ENCODE measurements around the gene TRAF6.

DNA sequence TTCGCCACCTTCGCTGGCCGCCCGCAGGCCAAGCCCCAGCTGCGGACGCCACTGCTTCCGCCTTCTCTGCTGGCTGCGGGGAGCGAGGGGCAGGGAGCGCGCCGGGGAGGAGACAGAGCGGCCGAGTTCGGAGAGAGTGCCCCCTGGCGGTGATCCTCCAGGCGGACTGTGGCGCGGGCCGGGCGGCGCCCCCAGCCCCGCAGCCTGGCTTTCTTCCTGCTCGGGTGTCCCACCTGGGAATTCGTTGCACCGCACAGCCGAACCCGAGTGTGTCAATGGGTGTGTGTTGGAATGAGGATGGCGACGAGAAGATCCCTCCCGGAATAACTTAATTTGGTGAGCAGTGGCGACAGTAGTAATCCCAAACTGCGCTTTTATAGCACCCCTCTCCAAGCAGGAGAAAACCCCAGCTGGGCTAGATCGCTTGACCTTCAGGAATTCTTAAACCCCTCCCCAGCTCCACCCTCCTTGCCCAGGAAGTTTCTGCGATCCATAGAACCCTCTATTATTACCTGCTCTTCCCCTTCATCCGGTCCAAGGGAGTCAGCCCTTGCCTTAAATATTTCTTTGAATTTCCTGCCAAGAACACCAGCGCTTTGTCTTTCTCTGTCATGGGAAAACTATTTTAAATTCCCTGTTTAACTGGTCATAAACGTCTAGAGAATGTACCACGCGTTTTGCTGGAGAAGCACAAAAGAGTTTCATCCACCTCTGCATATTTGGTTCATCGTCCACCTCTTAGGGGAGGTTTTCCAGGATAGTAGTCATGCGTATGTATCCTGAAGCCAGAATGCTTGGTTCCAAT is at the start of gene TRAF6:
TSS of gene TRAF6 (minus strand) at position 71 of the 805 bp plus-strand sequence.
- PRO-cap = bidirectional peak, plus-strand start at position 160 of the sequence, minus-strand start at position 68 of the sequence
- RAMPAGE, long total RNA = start-site peak on the minus strand centred at position 62 of the sequence, 19 bp wide, 166 and 159 reads in 2 replicates

- PRO-cap = no peak
- RAMPAGE, long total RNA = no peak
Measured at GRCh38 chr11:36511893-36512624, 2.0 kb upstream of the TRAF6 start.

DNA sequence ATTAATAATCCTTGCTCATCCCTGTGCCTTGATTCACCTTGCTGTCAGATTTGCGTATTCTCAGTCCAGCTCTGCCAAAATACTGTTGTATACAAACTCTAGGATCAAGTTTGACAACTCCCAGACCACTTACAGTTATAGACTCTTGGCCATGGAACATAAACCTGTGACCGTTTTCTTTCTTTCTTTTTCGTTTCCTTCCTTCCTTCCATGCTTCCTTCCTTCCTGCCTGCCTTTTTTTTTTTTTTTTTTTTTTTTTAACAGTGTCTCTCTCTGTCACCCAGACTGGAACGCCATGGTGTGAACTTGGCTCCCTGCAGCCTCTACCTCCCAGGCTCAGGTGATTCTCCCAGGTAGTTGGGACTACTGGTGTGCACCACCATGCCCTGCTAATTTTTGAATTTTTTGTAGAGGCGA is 2391.0 kb upstream of the RAG2 start:
- PRO-cap = no peak
- RAMPAGE, long total RNA = no peak

GRCh38 chr11:39753939-39754144 is 1705.6 kb downstream of the LRRC4C start:
- PRO-cap = no peak
- RAMPAGE, long total RNA = no peak

GRCh38 chr11:40453360-40453830 is 1006.1 kb downstream of the LRRC4C start:
- PRO-cap = no peak
- RAMPAGE, long total RNA = no peak

- PRO-cap = no peak
- RAMPAGE, long total RNA = no peak
Measured at GRCh38 chr11:43357855-43358677, 654 bp upstream of the TTC17 start.

DNA sequence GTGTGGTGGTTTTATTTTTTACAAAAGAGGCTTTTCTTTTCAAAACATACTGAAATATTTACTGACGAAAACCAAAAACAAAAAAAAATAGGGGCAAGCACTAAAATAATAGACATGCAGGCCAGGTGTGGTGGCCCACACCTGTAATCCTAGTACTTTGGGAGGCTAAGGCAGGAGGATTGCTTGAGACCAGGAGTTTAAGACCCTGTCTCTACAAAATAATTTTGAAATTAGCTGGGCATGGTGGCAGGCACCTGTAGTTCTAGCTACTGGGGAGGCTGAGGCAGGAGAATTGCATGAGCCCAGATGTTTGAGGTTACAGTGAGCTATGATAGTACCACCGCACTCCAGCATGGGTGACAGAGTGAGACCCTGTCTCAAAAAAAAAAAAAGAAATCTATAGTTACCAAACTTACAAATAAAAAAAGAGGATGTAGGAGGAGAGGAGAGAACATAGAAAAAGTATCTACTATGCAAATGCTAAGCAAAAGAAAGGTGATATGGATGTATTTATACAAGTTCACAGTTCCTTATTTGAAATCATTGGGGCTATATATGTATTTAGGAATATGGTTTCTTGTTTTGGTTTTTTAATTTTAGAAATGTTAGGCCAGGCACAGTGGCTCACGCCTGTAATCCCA is 25.2 kb downstream of the TTC17 start:
- PRO-cap = no peak
- RAMPAGE, long total RNA = no peak

- PRO-cap = no peak
- RAMPAGE, long total RNA = no peak
Measured at GRCh38 chr11:43577026-43577647, 103.4 kb upstream of the HSD17B12 start.

GRCh38 chr11:43697357-43698270 is 17.1 kb downstream of the HSD17B12 start:
- PRO-cap = no peak
- RAMPAGE, long total RNA = no peak

DNA sequence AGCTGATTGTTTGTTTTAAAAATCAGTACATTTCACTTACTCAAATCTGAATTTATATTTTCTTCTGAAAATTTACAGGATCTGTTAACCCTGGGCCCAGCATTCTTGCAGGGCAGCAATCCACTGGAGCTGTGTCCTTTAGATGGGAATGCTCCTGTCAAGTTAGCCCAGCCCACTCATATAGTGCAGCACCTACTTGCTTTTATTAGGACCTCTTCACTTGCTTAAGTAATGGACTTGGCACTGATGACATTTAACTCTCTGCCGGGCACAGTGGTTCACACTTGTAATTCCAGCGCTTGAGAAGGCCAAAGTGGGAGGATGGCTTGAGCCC is 89.6 kb downstream of the HSD17B12 start:
- PRO-cap = no peak
- RAMPAGE, long total RNA = no peak

- PRO-cap = bidirectional peak, plus-strand start at chr11:43923475, minus-strand start at chr11:43923230; bidirectional peak, plus-strand start at chr11:43924037, minus-strand start at chr11:43923858
- RAMPAGE, long total RNA = no peak
Measured at GRCh38 chr11:43922988-43924195, 19.0 kb upstream of the C11orf96 start.

DNA sequence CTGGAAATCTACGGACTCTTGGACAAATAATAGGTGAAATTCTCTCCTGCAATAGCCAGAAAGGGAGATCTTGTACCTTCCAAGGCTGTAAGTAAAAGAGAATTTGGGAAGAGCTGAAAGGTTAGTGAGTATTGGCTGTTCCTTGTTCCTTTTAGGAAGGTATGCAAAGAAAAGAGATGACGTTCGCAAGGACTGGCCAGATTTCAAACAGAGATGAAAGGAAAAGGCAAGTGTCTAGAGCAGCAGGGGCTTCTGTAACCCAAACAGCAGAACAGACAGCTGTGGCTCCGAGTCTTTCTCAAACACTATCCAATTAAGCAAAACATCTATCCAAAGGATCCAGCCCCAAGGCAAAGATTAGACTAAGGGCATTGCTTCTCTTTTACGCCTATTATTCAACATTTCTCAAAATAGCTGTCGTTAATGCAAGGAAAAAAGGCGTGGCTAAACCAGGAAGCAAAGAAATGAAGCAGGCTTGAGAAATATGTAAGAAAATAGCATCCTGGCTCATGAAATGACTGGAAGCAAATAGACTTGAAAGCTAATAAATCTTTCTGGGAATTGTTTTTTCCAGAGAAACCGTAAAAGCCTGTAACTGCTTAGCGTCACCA is 19.9 kb downstream of the C11orf96 start:
- PRO-cap = bidirectional peak, plus-strand start at position 510 of the sequence, minus-strand start at position 364 of the sequence
- RAMPAGE, long total RNA = no peak

DNA sequence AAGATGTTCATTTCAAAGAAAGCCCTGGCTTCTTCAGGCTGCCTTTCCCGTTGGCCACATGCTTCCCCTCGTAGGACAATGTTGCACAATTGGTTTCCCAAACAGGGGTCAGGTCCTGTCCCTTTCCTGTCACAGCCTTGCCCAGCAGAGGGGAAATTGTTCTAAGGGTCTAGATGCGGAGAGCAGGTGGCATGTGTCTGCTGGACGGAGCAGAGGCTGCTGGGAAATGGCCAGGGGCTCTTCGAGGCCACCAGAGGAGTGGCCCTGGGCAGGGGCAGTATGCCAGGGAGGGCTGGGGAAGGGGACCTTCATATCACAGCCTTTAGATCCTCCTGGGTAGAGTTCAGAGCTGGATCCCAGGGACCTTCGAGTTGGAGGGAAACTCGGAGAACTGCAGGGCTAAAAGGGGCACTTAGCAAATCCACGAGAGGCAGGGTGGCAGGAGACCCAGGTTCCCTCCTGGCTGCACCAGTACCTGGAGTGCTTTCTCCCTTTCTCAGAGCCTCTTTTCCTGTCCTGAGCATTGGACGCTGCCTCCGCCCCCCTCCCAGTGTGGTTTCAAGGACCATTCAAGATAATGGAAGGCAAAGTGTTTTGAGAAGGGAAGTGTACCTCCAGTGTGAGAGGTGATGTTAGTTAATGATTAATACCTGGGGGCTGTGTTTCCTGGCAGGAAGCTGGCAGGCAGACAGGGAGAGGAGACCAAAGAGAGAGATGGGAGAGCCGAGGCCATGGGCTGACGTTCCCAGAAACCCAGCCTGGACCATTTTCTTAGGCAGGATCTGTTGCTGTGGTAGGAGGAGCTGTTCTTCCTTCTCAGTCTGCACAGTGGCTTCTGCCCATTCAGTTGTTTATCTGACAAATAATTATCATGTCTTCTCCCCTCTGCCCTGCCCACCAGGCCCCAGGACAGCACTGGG is 42.5 kb downstream of the C11orf96 start:
- PRO-cap = no peak
- RAMPAGE, long total RNA = no peak

- PRO-cap = no peak
- RAMPAGE, long total RNA = no peak
Measured at GRCh38 chr11:43997252-43997570, 50.6 kb upstream of the ACCSL start.

DNA sequence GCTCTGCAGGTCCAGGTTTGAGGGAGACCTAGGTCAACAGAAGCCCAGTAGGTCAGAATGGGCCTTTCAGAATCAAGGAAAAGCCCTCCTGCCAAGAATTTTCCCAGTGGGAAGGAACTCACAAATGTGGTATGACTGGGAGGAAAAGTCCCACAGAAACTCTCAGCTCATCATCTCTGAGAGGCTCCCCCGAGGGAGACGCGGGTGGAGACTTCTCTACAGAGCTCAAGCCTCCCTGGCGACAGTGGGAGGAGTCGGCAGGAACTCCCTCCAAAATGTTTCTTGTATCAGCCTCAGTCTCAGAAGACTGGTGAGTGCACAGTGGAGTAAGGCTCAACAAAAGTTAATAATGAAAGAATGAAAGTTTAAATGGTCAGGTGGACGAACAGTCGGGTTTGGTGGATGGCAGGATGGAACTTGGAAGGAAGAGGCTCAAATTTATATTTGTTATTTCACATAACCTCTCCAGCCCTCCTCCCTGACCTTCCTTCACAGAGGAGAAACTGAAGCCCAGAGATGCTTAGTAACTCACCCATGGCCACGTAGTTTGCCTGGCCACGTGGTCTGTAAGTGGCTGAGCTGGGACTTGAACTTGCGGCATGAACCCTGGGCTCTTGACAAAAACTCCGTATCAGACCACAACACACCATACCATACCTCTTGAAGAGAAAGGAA is 14.9 kb upstream of the ACCSL start:
- PRO-cap = unidirectional peak, plus-strand start at position 302 of the sequence
- RAMPAGE, long total RNA = no peak

GRCh38 chr11:44084015-44084421 is 11.5 kb upstream of the EXT2 start:
- PRO-cap = no peak
- RAMPAGE, long total RNA = no peak

- PRO-cap = no peak
- RAMPAGE, long total RNA = no peak
Measured at GRCh38 chr11:44475030-44475718, 90.3 kb upstream of the CD82 start.

GRCh38 chr11:44601039-44602270 is 36.0 kb downstream of the CD82 start:
- PRO-cap = no peak
- RAMPAGE, long total RNA = no peak

DNA sequence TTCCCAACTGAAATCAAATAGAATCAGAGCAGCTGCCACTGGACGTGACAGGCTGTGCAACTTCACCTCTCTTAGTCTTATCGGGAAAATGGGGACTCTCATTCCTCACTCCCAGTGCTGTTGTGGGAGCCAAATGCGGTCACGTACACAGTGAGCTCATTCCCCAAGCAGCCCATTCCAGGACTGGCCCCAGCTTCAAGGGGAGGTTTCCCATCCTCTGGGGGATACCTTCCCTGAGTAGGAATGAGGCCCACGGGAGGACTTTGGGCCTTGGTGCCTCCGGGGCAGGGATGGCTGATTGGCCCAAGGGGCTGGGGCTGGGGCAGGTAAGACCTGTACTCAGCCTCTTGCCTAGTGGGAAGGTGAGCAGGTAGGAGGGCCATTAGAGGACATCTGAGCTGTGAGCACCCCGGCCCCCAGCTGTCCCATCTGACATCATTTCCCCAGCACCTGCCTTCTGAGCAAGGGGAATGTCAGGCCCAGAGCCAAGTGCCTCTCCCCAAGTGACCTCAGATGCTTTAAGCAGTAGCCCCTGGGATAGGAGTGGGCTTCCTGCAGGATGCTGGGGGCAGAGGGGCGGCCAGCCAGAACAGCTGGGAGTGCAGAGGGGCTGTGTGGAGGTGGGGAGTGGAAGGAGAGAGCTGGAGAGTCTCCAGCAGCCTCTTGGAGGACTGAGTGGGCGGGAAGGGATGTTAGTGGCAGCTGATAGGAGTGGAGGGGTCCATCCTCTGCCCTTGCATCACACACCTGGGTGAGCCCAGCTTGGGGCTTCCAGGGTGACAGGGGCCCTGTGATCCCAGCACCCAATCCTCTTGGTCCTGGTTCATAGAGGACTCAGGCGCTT is 58.4 kb downstream of the CD82 start:
- PRO-cap = no peak
- RAMPAGE, long total RNA = no peak

DNA sequence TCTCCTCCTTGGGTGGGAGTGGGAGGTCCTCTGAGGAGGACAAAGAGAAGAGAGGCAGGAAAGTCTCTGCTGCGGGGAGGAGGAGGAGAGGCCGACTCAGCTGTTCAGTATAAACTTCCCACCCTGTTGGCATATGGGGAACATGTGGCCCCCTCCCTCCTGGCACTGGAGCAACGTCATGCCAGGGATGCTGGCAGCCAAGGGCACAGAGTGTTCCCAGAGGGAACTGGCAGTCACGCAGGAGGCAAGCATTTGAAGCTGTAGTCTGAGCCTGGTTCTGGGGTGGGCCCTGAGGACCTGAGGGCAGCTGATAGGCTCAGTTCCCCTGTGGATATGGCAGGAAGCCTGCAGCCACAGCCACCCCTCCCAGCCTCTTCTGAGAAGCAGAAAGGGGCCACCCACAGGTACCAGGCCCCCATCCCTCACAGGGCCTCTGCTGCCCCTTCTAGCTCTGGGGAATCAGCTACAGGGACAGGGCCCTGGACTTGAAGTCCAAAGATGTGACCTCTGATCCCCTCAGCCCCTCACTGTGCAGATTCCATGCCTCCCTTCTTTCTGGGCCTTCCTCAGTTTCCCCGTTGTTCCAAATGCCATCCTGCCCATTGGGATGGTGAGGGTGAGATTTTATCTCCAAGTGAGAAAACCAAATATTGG is 67.0 kb upstream of the TSPAN18 start:
- PRO-cap = no peak
- RAMPAGE, long total RNA = no peak